Measurements from ENCODE around the gene CCNT2.

- PRO-cap: no peak
Observed at GRCh38 chr2:133546745-133546968, 21.6 kb downstream of the NCKAP5 start.

- PRO-cap: no peak
Observed at GRCh38 chr2:133581034-133581623, 12.9 kb upstream of the NCKAP5 start.

DNA sequence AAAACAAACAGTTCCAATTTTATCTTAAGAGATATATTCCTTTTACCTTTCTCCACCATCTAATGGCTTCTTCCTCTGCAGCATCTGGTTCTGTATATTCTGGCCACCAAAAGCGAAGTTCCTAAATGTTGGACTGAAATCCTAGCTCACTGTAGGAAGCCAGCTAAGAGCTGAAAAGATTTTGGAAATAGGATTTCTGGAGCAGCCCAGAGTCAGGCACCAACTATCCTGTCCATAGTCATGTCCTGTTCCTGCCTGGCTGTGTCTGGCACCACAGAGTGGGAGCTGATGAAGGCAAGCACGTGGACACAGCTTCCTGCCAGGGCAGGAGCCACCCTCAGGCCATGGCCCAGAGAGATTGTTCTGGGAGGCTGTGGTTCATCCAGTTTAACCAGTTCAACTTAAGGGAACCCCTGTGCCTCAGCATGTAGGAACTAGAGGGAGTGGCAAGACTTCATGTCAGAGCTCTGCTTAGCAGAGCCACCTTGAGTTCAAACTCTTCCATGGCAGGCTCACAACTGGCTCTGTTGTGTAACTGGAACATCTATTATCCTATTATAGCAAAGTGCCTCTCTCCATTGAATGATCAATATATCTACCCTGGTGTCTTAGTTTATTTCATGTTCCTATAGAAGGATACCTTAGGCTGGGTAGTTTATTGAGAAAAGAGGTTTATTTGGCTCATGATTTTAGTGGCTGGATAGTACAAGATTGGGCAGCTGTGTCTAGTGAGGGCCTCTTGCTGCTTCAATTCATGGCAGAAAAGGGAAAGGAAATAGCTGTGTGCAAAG, 73.2 kb upstream of the NCKAP5 start:
- PRO-cap: no peak

GRCh38 chr2:133780237-133780479, 211.9 kb upstream of the NCKAP5 start:
- PRO-cap: no peak

GRCh38 chr2:134127477-134128176, 126.2 kb upstream of the MGAT5 start:
- PRO-cap: no peak

GRCh38 chr2:134155568-134156078, 98.2 kb upstream of the MGAT5 start:
- PRO-cap: no peak

GRCh38 chr2:134205141-134205970, 48.5 kb upstream of the MGAT5 start:
- PRO-cap: no peak

DNA sequence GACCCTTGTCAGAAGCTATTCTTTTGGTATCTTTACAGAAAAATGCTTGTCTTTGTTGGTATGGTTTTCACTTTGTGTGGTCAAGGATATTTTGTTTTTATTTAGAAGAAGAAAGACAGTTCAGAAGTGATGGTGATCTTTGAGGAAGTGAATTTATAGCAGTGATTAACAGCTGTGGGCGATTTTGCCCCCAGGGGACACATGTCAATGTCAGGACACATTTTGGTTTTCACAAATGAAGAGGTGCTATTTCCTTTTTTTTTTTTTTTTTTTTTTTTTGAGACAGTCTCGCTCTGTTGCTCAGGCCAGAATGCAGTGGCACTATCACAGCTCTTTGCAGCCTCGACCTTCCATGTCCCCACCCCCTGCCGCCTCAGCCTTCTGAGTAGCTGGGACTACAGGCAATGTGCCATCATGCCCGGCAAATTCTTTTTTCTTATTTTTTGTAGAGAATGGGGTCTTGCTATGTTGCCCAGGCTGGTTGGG, 21.5 kb downstream of the MGAT5 start:
- PRO-cap: no peak

DNA sequence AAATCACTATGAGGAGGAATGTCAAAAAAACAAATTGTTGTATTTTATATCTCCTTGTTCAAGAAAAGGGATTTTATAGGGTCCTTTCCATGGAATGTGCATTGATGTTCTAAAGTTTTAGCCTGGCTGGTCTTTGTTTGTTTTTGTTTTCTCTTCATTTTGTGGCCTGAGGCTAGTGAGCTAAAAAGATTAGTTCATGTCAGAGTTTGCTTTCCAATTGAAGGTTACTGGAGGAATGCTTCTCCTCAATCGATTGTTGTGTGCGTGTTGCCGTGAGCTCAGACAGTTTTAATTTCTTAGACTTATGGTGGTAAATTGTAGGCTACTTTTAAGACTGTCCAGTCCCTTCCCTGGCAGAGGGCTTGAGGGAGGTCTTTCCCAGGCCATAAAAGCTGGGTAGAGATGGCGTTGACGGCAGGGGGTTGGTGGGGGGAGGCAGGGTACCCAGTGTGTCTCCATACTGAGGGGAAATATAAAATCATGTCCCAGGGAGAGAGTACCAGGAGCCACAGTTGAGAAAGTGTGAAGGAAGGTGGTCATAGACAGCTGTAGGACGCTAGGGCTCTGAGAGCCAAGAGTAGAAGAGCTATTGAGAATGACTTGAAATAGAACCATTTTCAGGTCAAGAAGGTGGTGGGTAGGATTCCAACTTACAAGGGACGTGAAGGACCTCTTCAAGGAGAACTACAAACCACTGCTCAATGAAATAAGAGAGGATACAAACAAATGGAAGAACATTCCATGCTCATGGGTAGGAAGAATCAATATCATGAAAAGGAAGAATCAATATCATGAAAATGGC, 77.5 kb downstream of the MGAT5 start:
- PRO-cap: no peak

DNA sequence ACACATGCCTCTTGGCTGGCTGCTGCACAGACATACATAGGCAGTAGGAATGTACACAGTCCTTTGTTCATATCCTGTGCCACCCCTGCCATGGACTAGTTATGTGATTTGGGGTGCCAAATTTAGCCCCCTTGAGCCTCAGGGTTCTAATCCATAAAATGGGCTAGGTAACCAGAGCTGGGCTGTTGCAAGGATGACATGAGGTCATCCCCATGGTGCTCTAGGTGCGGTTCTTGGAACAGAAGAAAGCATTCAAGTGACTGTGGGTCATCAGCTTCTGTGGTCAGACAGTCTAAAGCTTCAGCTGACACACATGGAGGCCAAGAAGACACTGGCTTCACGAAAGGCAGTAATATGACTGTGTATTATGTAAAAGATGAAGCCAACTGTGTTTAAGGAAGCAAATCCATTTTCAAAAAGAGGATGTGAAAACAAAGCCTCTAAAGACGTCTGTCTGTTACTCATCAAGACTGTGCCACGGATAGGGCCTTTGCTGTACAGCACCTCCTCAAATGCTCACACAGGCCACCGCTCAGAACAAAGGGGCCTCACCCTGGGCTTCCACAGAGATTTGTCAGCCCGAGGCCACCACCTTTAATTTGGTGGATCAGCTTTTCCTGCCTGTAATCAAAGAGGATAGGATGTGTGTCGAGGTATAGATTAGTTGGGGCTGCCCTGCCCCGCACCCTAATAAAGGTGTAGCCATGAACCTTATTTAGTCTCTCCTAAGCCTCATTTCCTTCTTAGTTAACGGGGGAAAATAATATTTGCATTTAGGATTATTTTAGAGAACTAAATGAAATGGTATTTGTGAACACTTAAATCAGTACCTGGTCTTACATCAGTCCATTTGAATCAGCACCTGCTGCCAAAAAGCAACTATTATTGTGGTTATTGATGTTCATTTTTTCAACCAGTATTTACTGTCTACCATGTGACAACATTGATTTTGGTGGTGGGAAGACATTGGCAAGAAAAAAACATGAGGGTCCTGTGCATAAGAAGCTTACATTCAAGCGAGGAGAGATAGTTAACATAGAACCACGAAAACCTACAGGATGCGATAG, 21.2 kb upstream of the TMEM163 start:
- PRO-cap: no peak

GRCh38 chr2:134918091-134918928, at the start of gene CCNT2:
CCNT2 (plus strand) TSS chr2:134918822.
- PRO-cap: bidirectional peak, plus-strand start at chr2:134918294, minus-strand start at chr2:134918211; bidirectional peak, plus-strand start at chr2:134918830, minus-strand start at chr2:134918447

DNA sequence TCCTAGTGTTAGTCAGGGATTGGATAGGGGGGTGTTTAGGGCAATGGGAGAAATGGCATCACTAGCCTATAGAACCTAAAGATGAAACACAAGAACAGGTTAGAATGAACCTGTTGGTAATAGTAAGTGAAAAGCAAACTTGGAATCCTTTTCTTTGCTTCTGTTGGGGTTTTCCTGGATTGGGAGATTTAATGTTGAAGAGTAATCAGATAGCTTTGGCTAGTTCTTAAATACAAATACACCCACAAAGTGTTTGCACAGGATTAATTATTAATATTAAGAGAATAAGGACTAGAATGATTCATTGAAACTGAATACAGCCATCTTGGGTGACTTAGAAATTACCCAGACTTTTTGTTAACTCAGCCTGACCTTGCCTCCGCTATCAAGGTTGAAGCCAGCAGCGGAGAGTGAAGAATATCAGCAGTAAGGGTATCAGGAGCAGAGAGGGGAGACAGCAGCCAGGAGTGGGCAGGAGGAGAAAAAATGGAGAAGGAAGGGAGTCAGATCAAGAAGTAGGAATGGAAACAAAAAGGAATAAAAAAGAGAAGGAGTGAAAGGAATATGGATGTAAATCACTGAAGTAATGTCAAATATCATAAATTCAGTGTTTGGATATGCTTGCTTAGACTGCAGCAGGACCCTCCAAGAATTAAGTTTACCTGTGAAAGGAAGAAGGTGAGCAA, 14.5 kb downstream of the CCNT2 start:
- PRO-cap: no peak

- PRO-cap: no peak
Observed at GRCh38 chr2:134934023-134935012, 15.7 kb downstream of the CCNT2 start.

DNA sequence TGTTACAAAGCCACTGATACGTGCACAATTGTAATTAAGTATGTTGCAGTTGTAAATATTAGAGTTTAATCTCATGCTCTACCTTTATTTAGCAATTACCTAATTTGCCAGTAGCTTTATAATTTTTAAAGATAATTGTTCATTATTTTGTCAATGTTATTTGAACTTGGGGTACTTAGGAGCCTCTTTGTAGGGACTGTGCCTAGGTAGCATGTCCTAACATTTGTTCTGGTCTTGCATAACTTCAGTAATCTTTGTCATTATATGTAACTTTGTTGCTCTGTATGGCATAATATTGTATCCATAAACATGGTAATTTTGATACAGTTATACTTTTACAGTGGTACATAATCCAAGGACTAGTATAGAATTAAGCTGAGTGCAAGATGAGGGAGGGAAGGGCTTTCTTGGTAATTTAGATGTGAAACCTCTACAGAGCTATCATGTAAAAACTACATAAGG, 37.6 kb downstream of the CCNT2 start:
- PRO-cap: no peak

GRCh38 chr2:134985025-134985224, 62.3 kb downstream of the MAP3K19 start:
- PRO-cap: no peak

DNA sequence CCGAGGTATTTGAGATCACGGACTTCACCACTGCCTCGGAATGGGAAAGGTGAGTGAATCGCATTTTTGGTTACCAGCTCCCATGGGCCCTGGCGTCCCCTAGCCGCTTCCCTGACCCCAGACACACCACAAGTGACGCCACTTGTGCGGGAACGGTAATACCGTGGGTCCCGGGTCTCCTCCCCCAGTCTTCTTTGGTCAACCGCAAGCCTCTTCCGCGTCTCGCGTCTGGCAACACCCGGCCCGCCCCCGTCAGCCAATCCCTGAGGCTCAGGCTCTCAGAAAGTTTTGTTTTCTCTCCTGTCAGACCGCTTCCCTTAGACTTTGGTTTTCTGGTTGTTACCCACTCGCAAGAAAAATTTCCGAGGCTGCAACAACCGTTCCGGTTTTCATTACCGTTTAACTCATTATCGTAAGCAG, 355 bp downstream of the RAB3GAP1 start:
- PRO-cap: bidirectional peak, plus-strand start at position 352 of the sequence, minus-strand start at position 196 of the sequence

DNA sequence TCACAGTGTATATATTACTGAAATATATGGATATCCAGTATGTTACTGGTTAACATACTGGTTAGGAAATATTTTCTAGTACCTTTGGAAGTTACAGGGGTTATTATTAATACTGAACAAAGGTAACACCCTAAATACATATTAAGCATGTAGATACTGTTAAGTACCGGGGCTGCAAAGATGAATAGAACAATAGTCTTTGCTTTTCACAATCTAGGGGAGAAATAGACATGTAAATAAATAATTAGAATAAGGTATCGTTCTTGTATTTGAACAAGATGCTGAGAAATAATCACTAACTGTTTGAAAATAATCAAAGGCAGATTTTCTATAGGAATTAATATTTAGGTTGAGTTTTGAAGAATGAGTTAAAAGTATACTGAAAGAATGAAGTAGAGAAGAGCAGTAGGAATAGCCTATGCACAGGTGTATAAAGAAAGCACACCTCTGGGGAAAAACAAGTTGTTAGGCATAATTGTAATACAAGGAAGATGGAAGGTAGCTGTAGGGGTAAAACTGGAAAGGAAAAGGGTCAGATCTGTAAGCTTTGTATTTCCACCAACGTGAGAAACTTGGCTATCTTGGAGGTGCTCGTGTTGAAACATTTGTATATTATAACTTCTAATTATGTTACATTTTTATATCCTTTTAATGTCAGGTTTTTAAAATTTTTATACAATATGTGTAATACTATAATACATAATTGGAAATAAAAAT, 32.7 kb downstream of the RAB3GAP1 start:
- PRO-cap: no peak

DNA sequence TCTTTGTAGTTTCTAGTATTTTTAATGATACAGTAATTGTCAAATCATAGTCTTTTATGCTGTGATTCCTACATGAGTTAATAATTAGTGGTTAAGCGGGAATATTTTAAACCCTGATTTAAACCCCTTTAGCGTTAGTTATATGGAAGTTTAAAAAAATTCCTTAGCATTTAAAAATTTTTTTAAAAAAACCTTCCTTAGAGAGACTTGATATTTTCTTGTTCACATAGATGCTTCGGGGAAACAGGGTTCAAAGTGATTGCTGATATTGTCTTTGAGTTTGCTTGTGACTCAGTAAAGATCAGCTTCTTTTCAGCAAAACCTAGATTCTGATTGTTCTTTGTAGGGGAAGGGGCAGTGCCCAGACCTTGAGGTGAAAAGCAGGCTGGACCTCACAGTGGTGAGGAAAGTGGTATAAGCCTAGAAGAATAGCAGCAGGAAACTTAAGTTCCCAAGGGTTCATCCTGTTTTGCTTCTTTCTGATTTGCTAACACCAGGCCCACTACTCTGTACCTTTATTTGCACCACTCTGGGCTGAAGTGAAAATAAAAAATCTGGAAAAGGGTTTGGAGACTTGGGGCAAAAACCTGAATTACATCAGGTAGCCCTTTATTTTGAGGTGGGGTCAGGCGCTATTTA, 20.8 kb downstream of the UBXN4 start:
- PRO-cap: no peak

- PRO-cap: no peak
Observed at GRCh38 chr2:135792348-135792882, 44.6 kb downstream of the LCT start.

- PRO-cap: no peak
Observed at GRCh38 chr2:135825579-135826216, 11.3 kb downstream of the LCT start.